Non-pigmented ciliary epithelial cell (primary cell): Measurements from ENCODE around the gene ELOA.

- RRBS, result no CpG with 5 or more reads among the region's 2 CpGs
Observed at GRCh38 chr1:23149060-23149683, 68.1 kb downstream of the HTR1D start.

DNA sequence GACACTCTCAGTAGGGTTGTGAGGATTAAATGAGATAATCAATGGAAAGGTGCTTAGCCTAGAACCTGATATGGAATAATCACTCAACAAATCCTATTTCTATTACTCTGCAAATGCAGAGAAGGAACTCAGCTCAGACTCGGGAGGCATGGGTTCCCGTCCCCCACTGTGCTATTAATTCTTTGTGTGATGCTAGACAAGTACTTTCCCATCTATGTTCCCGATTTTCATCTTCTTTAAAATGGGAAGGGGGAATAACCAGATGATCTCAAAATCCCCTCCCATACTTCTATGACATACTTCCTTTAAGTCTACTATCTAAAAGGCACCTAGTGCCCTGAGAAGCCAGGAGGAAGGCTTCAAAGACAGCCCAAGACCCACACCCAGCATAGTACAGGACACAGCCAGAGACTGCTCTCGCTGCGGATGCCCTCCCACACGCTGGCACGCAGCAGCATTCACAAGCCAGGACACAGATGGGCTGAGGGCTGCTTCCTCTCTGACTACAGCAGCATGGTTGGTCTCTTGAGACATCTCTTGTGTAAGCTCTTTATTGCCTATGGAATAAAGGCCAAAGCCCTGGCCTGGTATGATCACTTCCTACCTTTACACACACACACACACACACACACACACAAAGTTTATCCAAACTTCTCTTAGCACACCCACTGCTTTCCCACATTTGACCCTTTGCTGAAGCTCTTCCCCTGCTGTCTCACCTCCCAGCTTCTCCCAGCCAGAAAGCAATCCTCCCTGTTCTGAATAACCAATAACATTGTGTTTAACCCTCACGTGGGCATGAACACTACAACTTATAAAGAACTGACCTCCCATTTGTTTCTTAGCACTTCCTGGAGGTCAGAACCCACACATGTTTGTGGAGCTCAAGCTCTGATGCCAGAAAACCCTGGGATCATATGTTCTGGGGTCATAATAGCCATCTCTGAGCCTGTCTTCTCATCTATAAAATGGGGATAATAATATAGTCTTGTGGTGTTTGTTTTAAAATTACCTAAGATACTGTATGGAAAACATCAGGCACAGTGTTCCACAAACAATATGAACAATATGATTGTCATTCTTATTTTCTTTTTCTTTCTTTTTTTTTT, 47.6 kb downstream of the HTR1D start:
- RRBS, result no CpG with 5 or more reads among the region's 8 CpGs

DNA sequence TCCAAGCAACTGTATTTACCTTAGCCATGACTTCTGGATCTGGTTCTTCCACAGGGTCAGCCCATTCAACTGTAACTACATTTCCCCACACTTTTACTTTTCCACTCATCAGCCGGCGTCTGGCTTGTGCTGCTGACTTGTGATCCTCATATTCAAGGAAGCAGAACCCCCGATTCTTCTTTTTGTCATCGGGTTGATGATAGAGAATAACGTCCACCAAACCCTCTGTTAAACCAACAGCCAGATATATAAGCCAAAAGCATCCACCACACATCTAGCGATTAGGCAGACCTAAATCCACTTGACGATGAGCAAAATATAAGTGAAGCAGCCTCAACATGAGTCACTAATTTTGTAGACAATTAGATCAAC, 25.6 kb downstream of the HNRNPR start:
- RRBS, result no CpG with 5 or more reads among the region's 7 CpGs

DNA sequence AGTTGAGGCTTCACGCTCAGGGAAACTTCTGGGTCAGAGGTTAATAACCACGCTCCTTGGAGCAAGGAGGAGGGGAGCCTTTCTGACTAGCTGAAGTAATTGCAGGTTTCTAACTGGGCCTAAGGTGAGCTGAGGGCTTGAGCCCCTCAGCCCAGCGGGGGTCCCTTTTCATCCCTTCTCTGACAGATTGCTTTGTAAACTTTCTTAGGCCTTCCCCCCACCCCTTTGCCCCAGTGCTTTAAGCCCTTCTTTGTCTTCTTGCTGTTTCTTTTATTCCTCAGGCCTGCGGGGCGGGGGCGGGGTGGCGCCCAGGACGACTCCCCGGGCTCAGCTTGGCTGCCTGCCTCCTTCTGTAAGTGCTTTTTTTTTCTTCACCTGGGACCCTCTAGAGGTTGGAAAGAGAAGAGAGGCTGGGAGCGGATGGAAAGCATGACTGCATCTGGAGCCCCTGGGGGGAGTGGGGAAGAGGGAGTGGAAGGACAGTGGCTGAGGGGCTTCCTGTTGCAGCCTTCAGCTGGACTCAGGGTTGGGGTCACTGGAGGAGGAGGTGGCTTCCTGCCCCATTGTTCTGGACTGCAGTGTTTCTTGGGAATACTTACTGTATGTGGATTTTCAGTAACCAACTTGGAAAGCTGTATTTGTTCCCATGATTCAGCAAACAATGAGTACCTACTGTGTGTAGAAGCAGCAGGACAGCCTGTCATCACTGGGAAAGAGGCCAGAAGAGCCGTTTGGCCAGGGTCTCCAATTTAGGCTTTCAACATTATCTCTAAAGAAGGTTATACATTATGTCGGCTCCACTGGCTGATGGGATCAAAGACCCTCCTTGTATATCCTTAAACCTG, 1.4 kb upstream of the ZNF436 start:
- RRBS, result no CpG with 5 or more reads among the region's 12 CpGs

GRCh38 chr1:23553659-23554061, 5.6 kb downstream of the ID3 start:
- RRBS, result no CpG with 5 or more reads among the region's 7 CpGs

GRCh38 chr1:23569205-23569553, 9.9 kb upstream of the ID3 start:
- RRBS, result no CpG with 5 or more reads among the region's 3 CpGs

DNA sequence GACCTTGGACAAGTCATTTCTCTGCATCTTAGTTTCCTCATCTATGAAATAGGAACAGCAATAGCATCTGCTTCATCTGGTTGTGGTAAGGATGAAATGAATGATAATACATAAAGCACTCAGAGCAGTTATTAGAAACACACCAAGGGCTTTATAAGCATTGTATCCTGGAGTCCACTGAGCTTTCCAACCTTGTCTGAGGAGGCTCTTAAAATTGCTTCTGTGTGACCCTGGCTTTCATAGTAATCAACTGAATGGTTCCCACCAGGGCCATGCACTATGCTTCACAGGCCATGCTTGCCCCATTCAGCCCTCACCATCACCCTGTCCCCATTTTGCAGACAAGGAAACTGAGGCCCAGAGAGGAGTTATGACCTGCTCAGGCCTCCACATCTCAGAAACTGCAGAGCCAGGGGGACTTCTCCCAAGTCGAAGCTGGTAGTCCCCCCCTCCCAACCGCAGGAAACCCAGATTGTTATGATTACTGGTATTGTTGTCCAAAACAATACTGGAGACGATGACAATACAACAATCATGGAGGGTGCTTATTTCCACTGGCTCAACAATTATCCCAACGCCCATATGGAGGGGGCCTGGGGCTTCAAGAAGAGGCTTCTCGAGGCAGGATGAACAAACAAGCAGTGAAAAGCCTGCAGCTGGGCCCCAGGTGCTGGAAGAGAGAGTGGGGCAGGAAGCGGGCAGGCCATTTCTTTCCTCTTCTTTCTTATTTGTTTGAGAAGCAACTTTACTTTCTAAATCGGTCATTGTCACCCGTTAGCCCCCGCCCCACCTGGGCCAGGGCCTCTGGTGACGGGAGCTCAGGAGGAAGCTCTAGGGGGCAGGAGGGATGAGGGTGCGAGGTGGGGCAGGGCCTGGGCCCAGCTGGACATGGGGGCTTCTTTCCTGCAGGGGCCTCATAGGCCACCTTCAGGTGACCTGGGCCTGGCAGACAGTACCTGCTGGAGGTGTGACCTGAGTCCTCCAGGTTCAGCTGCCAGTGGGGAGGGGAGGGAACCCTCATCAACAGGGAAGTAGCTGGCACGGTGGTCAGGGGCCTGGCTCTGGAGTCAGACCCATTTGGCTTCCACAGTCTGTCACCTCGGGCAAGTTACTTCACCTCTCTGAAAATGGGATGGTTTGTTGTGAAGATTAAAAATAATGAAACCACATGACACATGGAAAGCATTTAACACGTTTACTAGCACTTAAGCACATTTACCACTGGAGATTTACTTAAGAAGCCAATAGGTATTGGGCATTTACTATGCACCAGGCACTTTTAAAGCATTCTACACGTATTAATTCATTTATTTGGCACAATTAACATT, 53.7 kb upstream of the ID3 start:
- RRBS, result no CpG with 5 or more reads among the region's 15 CpGs

DNA sequence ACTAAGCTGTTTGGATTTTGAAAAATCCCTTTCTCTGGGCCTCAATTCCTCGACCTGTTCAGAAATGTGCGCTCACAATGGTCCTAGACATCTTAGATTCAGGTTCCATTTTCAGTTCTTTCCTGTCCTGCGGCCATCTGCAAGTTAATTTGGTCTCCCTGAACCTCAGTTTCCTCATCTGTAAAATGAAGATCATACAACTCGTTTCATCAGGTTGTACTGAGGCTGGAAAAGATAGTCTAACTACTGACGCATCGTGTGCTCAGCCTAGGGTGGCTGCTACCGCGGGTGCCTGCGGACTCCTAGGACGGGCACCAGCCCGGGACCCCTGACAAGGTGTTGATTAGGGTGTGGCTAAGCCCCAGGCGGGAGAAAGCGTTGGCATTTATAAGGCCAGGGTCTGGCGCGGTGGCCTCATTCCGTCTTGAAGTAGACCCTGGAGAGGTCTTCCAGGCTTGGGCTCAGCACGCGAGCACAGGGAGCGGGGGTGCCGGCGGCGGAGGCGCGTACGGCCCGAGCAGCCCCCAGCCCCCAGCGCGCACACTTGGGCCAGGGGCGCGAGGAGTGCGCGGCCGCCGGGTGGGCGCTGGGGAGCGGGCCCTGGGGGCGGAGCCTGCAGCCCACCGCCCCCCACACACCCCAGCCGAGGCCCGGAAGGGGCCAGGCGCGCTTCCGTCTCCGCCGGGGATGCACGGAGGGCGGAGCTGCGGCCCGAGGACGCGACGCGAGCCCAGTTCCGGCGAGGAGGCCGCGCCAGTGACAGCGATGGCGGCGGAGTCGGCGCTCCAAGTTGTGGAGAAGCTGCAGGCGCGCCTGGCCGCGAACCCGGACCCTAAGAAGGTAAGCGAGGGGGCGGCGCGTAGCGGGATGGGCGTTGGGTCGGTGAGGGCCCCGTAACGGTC, at the start of gene ELOA:
ELOA (plus strand) TSS at position 733 of the 902 bp plus-strand sequence.
- RRBS, result 2% methylated on average over 39 of the region's 76 CpGs

GRCh38 chr1:23800361-23800623, 262 bp downstream of the GALE start:
- RRBS, result 0% methylated on average over 3 of the region's 20 CpGs

DNA sequence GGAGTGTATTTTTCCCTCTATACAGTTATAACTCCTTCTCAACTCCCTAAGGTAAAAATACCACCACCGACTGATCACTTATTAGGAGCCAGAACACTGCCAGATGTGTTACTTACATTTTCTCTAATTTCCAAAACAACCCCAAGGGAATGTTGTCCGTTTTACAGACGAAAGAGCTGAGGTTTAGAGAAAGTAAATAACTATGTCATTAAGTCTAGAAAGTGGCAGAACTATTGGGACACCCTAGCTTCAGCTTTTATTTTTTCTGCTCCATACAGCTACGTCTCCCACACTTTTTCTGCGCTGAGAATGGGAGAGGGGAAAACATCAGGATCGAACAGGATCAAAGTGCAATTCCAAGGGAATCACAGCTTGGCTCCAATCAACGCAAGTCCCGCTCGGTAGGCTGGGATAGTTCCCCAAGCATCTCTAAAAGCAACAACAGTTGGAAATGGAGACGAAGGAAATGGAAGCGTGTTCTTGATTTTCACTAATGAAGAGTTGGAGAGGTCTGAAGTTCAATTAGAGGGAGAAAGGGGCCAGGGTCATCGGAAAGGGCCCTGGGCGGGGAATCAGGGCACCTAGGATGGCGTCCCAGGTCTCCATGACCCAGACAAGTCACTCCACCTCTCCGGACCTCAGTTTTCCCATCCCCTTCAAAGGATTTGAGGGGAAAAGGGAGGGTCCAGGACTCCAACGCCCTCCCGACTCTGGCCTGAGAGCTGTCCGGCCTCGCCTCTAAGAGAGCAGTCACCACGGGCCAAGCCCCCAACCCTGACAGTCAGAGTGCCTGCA, 503 bp downstream of the HMGCL start:
- RRBS, result under 1% methylated on average over 6 of the region's 20 CpGs

DNA sequence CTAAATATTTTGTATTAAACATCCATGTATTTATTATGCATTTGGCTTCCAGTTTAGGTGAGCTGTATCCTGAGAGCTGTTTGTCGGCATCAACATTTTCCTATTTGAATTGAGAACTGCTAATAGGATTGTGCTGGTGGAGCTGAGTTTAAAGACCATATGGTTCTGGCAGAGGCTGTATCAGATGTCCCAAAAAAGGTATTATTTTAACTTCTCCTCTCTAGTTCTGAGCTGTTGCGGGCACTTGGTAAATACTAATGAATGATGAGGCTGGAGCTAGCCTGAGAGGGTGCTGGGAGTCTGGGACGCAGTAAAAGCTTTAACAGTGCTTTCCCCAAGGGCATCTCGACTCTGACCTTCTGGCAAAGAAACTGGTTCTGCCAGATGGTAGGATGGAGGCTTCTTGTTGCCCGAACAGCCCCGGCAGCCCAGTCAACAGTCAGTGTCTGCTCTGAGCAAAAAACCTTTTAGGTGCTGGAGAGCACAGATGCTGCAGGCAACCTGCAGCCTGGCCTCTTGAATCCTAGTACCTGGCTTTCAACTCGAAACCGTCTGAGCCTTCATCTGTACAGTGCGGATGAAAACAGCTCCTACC, 2.6 kb upstream of the PNRC2 start:
- RRBS, result no CpG with 5 or more reads among the region's 9 CpGs

DNA sequence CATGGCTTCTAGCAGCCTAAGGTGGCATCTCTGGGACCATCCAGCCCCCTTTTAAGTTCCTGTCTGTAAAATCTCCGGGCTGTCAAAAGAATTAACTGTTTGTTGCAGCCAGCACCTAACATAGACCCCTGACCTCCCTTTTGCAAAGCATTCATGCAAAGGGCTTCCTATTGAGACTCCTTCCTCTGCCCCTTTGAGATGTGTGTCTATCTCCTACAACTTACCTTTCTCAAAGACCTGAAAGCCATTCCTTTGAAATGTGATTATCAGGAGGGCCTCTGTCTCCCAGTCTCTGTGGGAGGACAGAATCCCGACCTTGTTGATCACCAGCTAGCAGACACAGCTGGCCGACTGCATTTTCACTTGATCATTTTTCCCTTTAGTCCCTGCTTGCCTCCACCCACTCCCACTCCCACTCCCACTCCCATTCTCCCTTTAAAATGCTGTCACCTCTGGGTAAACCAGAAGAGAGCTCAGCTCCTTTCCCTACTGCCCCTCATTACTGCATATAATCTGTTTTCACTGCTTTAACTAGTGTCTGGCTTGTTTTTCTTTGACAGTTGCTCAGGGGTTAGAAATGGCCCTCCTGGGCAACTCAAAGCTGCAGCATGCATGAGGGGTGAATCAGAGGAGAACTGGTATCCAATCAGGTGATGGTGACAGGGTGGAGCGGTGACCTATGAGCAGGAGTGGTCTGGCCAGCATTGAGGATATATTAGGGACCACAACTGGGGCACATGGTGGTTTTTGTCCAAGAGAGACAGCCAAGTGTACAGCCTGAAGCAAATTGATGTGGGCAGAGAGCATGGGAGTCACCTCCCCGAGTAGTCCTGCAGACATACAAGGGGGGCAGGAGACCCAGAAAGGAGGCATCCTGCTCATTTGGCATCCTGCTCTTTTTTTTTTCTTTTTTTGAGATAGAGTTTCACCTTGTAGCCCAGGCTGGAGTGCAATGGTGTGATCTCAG, 42.4 kb upstream of the SRSF10 start:
- RRBS, result no CpG with 5 or more reads among the region's 5 CpGs

GRCh38 chr1:24105000-24105688, 6.8 kb downstream of the MYOM3 start:
- RRBS, result no CpG with 5 or more reads among the region's 15 CpGs

GRCh38 chr1:24508250-24508720, 5.6 kb downstream of the RCAN3 start:
- RRBS, result no CpG with 5 or more reads among the region's 7 CpGs

GRCh38 chr1:24531138-24531693, 24.7 kb upstream of the NCMAP start:
- RRBS, result no CpG with 5 or more reads among the region's 10 CpGs

DNA sequence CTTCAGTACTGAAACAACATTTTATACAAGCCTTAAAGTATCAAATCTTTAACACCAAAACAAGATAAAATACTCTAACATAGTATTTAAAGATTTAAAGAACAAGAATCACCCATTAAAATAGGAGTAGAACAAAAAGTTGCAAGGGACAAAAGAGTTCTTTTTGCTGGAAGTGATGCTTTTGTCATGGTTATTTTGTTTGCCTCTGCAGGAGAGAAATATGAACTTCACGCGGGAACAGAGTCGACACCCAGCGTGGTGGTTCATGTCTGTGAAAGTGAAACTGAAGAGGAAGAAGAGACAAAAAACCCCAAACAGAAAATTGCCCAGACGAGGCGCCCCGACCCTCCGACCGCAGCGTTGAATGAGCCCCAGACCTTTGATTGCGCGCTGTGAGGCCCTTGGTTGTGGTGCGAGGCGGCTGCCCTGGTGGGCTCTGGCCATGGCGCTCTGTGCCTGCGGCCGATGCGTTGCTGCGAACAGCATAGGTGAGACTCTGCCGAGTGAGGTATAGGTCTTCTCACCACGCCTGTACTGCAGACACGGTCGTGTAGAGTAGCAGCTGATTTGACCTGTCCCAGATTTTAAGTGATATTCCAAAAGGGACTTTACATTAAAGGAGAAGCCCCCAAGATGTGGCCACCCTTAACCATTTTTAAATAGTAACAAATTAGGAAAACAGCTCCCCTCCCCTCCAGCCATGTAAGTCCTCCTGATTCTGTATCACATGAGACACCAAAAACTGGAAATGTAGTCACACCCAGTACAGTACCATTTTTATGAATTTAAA, 20.8 kb upstream of the NCMAP start:
- RRBS, result no CpG with 5 or more reads among the region's 23 CpGs

GRCh38 chr1:24540900-24541472, 14.9 kb upstream of the NCMAP start:
- RRBS, result no CpG with 5 or more reads among the region's 7 CpGs

DNA sequence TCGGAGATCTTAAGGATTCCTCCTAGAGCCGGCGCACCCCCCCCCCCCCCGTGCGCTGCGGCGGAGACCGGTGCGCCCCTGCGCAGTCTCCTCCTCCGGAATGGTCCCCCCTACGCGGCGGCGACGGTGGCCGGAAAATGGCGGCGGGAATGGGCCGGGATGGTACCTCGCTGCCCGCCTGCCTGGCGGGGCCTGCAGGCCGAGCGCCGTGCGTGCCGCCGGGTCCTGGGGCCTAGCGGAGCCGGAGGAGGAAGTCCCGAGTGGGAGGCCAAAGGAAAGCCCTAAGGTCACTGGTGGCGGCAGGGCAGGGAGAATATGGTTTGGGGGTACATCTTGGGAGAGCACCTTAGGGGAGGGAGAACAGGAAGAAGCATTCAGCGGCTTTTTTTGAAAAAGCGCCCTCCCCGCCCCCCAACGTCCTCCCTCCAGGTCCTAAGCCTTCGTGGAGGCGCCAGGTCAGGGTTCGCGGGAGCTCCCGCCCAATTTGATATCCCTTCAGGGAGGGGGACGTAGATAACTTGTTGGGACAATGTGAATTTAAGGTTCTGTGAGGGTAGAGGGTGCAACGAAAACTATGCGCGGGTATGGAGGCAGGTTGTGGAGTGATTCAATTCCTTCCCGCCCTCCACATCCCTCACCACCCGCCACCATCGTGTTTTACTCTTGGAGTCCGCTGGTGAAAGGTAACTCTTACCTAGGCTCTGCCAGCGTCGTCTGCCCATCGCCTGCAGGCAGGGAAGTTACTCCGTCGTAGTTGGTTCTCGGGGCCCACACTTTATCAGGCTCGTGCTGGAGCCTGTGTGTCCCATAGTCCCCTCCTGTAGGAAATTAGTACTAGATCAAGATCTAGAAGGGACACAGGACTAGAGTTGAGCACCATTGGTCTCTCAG, 590 bp downstream of the SRRM1 start:
- RRBS, result 3% methylated on average over 16 of the region's 57 CpGs

DNA sequence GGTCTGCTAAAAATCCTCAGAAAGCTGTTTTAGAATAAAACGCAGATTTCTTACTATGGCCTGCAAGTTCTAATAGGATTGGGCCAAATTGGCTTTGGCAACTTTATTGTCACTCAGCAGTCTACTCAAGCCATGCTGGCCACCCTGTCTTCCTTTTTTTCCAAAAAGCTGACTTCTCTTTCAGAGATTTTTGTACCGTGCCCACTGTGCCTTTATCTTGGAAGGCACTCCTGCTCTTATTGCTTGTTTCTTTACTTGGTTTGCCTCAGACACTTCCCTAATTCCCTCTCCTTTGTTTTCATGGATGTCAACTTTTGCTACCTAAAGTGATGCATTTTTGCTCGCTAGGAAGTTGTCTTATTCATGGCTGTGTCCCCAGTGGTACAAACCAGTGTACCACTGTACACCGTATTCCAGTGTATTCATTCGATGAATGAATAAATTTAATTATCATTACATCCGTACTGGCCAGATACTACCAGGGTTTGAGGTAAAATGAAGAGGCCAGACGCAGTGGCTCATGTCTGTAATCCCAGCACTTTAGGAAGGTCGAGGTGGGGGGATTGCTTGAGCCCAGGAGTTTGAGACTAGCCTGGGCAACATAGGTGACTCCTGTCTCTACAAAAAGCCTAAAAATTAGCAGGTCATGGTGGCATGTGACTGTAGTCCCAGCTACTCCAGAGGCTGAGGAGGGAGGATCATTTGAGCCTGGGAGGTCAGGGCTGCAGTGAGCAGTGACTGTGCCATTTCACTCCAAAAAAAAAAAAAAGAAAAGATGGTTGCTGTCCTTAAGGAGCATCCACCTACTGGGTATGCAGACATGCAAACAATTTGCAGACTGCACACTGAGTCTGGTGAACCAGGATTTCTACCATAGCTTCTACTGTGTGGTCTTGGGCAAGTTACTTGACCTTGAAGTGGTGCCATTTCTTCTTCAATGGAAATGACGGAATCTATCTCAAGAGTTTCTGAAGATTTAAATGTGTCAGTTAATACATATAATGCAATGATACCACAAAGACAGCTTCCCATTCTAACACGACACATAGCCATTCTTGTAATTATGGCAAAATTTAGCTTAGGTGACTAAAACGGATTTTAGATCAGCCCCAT, 34.1 kb downstream of the SRRM1 start:
- RRBS, result no CpG with 5 or more reads among the region's 11 CpGs

- RRBS, result no CpG with 5 or more reads among the region's 4 CpGs
Observed at GRCh38 chr1:24695296-24695853, 49.9 kb upstream of the CLIC4 start.